Heart right ventricle (tissue), 2 donors: ENCODE results near the genes XAGE3, FAM156B and KDM5C.

DNA sequence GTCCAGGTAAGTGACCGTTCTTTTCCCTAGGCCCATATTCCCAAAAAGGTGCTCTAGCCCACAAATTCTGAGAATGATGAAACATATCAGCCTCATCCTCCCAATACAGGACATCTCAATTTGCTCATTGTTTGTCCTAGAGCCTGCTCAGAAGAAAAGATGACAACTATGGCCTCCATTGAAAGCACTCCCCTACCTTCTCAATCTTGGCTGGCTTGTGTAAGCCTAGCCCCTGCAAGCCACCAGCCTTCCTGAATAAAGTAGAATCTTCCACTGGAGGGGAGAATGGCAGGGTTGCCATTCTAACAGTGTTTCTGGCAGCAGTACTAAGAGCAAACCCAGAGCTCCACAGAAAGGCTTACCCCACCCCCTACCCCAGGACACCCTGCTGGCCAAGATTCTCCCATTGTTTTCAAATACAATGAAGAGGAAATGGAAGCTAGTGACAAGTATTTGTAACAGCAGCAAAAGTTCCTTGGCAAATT, 124.0 kb upstream of the DGKK start:
- PRO-cap, 2 experiments: no peak in any of the 2 experiments

DNA sequence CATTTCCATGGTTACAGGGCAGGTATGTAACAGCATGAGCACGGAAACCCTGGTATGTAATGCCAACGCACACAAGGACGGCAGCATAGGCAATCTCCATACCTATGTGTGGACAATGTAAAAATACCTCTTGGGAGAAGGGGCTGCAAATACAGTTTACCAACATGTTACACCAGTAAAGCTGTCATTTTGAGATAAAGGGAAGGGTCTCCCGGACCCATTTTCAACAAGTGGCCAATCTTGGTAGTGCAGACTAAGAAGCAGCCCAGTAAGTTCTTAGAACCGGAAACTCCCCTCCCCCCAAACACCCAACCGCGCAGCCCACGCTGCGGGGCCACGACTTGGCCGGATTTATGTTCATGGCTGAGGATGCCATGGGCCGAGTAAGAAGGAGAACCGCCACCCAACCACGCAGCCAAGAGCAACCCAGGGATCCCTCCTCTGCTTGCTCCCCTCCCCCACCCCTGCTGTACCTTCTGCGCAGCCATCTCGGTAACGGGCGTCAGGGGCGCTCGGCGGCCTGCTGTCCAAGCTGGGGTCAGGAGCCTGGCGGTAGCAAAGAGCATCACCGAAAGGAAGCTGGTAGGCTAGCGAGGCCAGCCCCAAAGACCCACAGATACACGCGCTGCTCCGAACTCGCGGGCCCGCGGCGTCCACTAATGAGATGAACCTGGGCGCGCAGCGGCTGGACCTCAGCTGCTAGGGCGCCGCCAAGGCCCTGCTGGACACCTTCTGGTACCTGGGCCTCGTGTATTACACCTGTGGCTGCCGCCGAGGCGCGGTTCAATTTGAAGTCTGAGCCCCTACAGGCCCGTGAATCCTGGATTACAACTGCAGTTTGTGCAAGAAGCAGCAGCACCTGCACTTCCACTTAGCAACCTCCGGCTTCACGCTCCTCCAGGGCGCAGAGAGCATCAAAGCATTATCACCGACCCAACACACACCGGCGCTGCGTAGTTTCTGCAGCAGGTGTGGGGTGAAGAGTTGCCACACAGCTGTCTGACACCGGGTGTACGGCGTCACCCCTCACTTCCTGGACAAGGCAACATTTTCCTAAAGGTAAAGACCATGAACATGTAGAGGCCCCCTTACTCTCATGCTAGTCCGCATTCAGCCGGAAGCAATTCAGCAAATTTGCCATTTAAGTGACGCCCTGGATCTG, 10.7 kb upstream of the EZHIP start:
- PRO-cap, 2 experiments: no peak in any of the 2 experiments

DNA sequence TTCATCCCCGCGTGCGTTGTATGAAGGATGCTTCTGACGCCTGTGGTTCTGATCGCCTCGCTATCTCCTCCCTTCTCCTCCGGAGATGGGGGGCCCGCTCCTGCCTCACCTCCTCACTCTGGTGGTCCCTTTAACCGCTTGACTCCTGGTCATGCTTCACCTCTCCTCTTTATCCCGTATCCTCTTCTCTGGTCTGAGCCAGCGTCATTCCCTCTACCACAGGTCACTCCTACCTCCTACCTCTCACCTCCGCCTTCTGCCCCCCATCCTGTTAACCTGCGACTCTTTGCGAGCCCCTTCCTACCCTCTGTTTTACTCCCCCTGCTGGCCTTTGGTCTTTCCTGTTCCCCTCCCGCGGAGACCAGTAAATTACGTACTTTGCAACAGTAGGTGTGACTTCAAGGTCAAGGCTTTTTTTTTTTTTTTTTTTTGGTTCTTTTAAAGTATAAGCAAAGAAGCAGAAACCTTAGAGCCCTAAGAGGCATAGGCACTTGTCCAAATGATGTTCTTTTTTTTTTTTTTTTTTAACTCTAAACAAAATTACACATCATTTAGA, 60.1 kb downstream of the GSPT2 start:
- PRO-cap, 2 experiments: no peak in any of the 2 experiments

GRCh38 chrX:51883684-51884294, 9.6 kb upstream of the MAGED1 start:
- PRO-cap, 2 experiments: no peak in any of the 2 experiments

DNA sequence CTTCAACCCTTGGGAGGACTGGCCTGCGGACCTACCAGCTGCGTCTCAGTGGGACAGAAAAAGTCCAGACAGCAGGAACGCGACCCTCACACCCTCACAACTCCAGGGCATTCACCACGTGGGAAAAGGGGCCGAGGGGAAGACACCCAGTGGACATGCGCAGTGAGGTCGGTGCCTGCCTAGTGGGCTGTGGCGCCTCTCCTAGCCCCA, at the start of gene XAGE3:
XAGE3 (minus strand) TSS at position 113 of the 210 bp plus-strand sequence.
- PRO-cap, 2 experiments: no peak in any of the 2 experiments

DNA sequence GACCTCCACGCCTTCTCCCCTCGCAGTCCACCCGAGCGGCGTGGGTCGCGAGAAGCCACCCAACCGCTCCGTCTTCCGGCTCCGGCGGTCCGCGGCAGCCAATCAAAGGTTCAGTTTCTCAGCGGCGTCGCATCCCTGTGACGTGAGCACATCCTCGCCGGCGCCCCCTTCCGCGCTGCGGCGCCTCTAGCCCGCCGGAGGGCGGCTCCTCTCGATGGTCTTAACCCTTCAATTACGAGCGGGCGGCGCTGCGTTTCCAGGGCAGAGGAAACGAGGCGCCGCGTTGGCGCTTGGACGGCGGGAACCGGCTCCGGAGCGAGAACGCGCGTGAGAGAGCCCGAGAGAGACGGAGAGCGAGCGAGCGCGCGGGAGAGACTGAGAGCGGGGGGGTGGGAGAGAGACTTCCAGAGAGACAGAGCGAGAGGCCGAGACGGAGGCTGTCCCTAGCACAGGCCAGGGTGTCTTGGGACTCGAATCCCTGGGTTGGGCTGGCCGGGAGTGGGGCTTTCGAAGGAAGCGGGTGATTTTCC, at the start of gene FAM156B:
FAM156B (plus strand) TSS at position 248 of the 530 bp plus-strand sequence.
- PRO-cap, 2 experiments: no peak in any of the 2 experiments

GRCh38 chrX:52934229-52935382, 23.7 kb downstream of the FAM156A start:
- PRO-cap, 2 experiments: peak in 2 of 2 experiments; most common plus-strand start chrX:52935198 (in 1); most common minus-strand start chrX:52935101 (in 2)

- PRO-cap, 2 experiments: no peak in any of the 2 experiments
These were observed 24.9 kb upstream of the FAM156A start for GRCh38 chrX:52983209-52983710.

DNA sequence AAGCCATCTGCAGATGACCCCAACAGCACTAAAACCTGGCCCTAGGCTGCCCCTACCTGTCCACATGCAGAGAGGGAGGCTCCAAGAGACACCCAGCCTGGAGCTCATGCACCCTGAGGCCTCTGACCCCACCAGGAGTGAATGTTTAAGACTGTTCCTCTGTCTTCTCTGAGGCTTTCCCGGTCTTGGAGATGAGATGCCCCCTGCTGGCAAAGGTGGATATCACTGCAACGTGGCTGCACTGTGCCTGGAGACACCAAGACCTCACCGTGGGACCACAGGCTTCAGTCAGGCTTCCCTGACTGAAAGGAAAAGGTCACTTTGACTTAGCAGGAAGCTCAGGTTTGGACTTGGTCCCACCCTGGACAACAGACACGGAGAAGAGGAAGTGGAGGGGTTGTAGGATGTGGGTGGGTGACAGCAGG, 31.7 kb upstream of the FAM156A start:
- PRO-cap, 2 experiments: no peak in any of the 2 experiments

DNA sequence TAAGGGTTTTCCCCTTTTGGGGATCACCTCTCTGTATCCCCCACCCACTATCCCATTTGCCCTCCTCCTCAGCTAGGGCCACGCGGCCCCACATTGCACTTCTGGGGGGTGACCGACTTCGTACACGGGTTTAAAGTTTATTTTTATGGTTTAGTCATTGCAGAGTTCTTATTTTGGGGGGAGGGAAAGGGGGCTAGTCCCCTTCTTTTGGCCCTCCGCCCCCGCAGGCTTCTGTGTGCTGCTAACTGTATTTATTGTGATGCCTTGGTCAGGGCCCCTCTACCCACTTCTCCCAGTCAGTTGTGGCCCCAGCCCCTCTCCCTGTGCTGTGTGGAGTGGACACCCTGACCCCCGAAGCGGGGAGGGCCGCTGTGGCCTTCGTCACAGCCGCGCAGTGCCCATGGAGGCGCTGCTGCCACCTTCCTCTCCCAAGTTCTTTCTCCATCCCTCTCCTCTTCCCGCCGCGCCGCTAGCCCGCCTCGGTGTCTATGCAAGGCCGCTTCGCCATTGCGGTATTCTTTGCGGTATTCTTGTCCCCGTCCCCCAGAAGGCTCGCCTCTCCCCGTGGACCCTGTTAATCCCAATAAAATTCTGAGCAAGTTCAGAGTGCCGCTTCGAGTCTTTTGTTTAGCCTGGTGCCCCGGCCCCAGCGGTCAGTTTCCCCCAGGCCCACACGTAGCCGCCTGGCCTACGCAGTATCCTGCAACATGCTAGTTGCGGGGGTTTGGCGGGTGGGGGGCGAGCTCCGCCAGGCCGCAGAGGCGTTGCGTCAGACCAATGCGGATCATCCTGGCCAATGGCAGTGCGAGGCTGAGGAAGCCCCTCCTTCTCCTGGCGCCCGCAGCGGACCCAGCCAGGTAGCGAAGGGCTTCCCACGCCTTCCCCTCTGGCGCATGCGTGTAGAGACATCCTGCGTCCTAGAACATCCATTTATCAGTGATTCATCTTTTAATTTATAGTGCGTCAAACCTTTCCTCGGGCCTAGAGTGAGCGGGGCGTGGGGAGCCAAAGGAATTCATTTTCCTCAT, 5.7 kb upstream of the KANTR start:
- PRO-cap, 2 experiments: peak in 2 of 2 experiments; most common plus-strand start position 892 of the sequence (in 1); most common minus-strand start position 699 of the sequence (in 2)

DNA sequence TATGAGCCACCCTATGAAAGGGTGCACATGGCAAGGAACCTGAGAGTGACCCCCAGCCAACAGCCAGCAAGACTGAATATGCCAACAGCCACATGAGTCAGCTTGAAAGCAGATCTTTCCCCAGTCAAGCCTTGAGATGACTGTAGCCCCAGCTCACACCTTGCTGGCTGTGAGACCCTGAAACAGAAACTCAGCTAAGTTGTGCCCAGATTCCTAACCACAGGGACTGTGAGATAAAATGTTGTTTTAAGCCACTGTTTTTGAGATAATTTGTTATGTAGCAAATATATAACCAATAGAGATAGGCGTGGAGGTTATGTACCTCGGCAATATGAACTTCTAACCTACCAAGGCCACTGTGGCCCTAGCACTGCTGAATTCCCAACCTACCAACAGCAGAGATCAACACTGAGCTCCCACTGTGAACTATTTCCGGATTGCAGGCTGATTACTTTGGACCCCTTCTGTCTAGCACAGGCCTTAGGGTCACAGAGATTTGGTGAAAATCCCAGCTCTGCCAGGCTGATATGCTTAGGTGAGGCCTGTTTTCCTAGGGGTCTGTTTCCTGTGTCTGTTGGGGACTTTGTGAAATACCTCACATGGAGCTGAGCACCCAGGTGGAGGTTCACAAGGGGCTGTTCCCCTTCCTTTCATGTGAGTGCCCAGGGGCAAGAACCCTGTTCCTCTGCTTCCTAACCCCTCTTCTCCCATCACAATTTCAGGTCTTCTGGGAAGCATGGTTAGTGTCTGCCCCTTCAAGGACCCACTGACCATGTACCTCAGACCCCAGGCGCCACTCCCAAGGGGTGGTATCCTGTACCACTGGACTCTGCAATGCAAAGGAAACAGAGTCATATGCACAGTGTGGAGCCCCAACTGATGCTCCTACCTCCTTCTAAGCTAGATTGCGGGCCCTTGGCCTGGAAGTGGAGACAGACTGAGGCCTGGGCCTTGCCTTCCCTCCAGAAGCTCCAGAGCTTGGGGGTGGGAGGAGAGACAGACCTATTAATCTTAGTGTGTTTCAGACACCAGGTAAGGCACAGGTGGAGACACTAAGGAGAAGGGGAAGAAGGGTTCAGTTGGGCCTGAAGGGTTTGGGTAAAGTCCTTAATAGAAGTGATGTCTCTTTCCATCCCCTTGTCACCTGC, 35.8 kb downstream of the KDM5C start:
- PRO-cap, 2 experiments: no peak in any of the 2 experiments

GRCh38 chrX:53196211-53197015, 28.6 kb downstream of the KDM5C start:
- PRO-cap, 2 experiments: no peak in any of the 2 experiments

DNA sequence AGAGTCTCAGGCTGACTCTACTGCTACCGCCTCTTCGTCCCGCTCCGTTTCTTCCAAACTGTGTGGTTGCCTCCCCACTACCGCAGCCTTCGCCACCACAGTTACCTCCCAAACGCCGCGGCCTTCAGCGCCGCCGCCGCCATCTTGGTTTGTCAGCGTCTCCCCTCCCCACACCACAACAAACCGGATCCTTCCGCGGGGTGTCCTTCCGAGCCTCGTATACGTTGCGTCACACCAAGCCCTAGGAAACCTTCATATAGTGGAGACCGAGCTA, at the start of gene KDM5C:
KDM5C (minus strand) TSS at position 154 of the 274 bp plus-strand sequence.
- PRO-cap, 2 experiments: peak in 2 of 2 experiments; most common minus-strand start position 154 of the sequence (in 2)

DNA sequence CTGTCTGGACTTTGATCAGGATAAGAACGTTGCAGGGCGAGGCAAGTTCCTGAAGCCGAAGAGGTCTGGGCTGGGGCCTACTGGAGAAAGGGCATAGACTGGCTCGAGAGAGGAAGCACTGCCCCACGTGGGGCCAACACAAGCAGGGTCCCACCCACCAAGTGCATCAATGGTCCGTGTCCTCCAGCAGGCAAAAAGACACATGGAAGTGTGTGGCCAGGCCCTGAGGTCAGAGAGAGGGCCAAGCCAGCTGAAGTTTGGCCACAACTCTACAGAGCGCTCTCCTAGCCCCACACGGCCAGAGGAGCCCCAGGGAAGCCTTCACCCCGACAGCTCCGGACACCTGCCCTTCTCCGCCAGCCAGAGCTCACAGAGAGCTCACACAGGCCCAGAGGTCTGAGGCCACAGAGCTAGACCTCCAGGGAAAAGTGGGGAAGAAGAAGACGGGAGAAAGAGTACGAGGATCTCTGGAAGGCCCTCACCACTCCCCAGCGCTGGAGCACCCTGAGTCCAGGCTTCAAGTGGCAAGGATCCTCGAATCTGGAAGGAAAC, 8.6 kb upstream of the KDM5C start:
- PRO-cap, 2 experiments: no peak in any of the 2 experiments

DNA sequence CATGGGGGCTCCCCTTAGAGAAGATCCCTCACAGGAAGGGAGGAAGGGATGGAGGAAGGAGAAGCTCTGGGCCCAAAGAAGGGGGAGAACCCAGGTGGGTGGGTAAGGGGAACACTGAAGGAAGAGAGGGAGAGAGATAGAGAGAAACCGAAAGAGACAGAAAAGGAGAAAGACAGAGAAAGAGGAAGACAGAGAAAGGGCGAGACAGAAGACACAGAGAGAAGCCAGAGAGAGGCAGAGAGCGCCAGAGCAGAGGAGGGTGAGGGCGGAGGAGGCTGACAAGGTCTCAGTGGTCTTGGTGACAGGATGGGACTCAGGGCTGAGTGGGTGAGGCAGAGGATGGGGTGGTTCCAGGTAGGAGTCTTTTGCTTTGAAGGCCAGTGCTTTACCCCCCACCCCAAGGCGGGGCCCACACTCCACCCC, 40.9 kb downstream of the IQSEC2 start:
- PRO-cap, 2 experiments: no peak in any of the 2 experiments

DNA sequence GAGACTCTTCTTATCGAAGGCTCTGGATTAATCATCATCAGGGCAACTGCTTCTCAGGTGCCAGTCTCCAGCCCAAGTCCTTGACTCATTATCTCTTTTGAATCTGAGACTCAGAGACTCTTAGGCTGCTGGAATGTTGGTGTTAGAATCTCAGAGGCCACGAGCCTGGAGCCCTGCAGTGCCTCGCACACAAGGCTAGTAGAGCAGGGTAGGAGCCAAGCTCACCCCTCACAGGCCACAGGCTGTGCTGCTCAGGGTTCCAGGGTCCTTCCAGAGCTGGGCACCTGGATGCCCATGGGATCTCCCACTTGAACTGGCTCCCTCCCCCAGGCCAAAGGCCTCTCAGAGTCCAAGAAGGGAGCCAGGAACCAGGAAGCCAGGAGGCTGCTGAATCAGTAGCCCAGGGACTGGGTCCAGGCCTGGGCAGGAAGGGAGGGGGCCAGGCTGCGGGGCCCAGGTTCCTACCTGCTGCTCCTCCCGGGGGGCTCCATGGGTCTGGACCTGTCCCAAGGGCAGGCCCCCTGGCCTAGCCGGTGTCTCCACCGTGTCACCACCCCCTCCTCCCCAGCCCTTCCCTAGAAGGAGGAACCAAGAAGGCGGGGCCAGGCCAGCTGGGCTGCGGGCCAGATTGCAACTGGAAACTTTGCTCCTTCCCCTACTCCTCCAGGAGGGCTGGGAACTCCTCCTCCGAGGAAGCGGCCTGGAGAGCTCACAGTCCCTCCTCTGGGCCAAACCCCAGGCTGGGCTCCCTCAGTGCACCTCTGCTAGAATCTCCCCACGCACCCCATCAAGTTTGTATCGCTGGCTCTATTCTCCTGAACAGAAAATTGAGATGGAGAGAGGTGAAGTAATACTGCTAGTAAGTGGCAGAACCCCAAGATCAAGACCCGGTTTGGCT, 39.9 kb downstream of the IQSEC2 start:
- PRO-cap, 2 experiments: peak in 2 of 2 experiments; most common plus-strand start position 712 of the sequence (in 1); most common minus-strand start position 552 of the sequence (in 1)

DNA sequence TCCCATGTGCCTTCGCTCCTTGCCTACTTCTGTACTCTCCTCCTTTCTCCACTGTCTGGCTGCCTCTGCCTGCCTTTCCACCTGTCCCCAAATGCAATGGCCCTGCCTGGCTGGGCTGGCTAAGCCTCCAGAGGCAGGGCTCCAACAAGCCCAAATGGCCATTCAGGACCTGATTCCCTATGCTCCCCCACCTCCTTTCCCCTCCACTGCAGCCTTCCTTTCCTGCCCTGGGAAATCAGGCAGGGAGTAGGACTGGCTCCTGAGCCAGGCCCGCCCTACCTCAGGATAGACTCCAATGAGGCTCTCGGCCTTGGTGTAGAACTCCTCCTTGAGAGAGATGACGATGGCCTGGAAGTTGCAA, 42.1 kb downstream of the SMC1A start:
- PRO-cap, 2 experiments: peak in 1 of 2 experiments; most common minus-strand start position 88 of the sequence (in 1)

DNA sequence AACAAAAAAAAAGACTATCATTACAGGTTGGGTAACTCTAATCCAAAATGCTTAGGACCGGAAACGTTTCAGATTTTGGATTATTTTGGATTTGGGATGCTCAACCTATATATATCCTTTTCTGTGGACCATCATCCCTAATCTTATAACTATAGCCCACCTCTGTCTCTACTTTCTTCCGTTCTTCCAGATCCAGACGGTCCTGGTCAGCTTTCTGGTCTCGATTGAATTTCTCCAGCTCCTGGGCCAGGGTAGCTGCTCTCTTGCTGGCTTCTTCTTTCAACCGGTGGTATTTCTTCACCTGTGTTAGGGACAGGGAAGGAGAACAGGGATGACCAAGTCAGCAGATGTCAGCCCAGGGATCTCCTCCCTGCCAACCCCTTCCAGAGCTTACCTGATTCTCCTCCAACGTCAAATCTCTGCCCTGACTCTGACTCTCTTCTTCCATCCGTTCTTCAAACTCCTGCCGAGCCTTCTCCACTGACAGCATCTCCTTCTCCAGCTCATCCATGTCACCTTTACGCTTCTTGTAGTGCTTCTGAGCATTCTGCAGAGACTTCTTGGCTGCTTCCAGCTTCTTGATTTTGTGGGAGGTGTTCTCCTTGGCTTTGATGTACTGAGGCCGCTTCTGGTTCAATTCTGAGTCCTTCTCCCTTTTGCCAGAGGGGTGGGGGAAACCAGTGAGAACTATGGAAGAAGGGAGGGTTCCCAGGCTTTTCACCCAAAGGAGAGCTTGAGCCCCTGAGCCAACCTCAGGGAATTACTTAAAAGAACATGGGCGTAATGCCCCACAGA, 10.7 kb downstream of the SMC1A start:
- PRO-cap, 2 experiments: no peak in any of the 2 experiments

- PRO-cap, 2 experiments: no peak in any of the 2 experiments
These were observed 122.1 kb downstream of the HUWE1 start for GRCh38 chrX:53564495-53564821.

DNA sequence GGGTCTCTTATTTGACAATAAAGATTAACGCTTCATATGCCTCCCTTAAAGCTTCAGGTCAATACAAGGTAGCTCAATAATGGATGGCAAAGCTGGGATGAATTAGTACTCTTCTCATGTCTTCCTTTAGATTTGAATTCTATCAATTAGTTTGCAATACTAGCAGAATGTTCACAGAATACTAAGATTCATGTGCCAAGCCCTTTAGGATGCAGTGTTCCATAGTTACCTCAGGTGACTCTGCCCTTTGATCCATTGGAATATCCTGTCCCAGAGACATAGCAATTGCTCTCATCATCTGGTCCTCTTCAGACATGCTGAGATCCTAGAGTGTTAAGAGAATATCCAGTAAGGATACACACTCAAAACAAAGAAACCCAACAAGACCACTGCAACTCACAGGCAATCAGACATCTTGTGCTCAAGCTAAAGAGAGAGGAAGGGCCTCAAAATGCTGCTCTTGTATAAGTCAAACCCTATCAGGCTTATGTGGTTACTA, 96.3 kb downstream of the HUWE1 start:
- PRO-cap, 2 experiments: no peak in any of the 2 experiments